Right cardiac atrium (tissue), 1 donor: ENCODE data around the genes MBLAC1 and AP1S1.

- PRO-cap: no peak
Observed at GRCh38 chr7:100124791-100125353, 1.9 kb upstream of the MBLAC1 start.

- PRO-cap: unidirectional peak, plus-strand start at chr7:100126724; bidirectional peak, plus-strand start at chr7:100126967, minus-strand start at chr7:100126968; bidirectional peak, plus-strand start at chr7:100127269, minus-strand start at chr7:100127171
Observed at GRCh38 chr7:100126274-100127341, at the start of gene MBLAC1. MBLAC1 (plus strand) TSS chr7:100126967.

GRCh38 chr7:100127342-100127878 lies 643 bp downstream of the MBLAC1 start:
- PRO-cap: bidirectional peak, plus-strand start at chr7:100127588, minus-strand start at chr7:100127590; bidirectional peak, plus-strand start at chr7:100127770, minus-strand start at chr7:100127626

GRCh38 chr7:100155775-100156278 lies 2.7 kb downstream of the TRAPPC14 start:
- PRO-cap: no peak

- PRO-cap: no peak
Observed at GRCh38 chr7:100163176-100163688, 4.7 kb upstream of the TRAPPC14 start.

GRCh38 chr7:100340921-100341704 lies 16.8 kb upstream of the PILRB start:
- PRO-cap: no peak

GRCh38 chr7:100370097-100371045 lies 2.9 kb upstream of the PILRA start:
- PRO-cap: no peak

- PRO-cap: no peak
Observed at GRCh38 chr7:100372255-100373089, 815 bp upstream of the PILRA start.

DNA sequence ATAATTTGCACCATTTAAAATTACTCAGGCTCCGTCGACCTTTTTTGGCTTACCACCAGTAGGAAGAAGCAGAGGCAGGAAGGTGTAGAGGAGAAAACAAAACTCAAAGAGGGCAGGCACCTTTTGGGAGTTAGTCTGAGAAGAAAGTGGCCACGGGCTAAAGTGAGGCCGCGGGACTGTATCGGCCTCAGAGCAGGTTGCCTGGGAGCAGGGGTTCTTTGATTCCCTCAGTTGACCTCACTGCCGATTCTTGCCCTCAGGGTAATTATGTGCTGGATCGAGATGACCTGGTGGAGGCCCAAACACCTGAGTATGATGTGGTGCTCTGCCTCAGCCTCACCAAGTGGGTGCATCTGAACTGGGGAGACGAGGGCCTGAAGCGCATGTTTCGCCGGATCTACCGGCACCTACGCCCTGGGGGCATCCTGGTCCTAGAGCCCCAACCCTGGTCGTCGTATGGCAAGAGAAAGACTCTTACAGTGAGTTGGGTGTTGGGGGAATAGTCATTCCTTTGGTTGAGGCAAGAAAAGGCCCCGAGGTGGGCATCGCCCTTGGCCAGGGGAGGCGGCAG lies 3.1 kb downstream of the MEPCE start:
- PRO-cap: no peak

DNA sequence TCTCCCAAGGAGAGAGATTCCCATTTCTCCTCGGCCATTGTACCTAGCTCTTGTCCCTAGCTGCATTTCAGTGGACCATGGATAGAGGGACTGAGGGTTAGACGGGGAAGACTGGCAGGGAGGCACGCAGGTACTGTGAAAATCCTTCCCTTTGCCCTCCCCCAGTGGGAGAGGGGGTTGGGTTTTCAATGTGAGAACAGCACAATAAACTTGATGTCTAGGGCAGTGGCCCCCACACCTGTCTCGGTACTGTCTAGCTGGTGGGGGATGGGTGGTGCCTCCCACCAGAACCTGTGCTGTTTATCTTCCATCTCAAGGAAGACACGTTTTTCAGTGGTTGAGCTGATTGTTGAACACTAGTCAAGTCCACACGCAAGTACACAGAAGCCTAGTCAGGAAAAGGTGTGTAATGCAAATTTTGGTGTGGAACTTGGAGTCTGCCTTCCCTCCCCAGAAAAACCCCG lies 2.4 kb downstream of the PPP1R35 start:
- PRO-cap: no peak

DNA sequence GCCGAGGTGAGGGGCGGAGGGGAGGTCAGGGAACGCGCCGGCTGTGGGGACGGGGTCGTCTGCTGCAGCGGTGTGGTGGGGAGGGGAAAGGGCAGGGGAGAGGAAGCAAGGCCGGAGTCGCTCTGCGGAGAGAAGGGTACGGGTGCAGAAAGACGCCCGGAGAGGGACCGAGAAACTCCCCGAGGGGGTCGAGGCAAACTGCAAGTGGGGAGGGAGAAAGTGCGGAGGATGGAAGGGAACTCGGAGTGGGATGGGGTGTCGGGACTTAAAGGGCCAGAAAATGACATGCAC lies 601 bp downstream of the AGFG2 start:
- PRO-cap: no peak

DNA sequence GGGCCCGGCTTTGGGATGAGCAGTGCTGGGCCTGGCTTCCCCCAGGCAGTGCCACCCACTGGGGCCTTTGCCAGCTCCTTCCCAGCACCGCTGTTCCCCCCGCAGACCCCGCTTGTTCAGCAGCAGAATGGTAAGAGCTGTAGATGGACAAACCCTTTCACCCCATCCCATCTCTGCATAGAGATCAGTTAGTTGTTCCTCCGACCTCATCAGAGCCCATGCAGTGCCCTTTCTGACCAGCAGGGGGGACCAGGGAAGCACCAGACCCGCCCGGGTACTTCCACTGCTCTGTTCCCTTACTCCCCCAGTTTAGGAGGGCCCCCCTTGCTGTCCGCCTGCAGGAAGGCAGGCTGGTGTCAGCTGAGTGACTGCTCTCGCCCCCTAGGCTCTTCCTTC lies 9.9 kb downstream of the SAP25 start:
- PRO-cap: no peak

DNA sequence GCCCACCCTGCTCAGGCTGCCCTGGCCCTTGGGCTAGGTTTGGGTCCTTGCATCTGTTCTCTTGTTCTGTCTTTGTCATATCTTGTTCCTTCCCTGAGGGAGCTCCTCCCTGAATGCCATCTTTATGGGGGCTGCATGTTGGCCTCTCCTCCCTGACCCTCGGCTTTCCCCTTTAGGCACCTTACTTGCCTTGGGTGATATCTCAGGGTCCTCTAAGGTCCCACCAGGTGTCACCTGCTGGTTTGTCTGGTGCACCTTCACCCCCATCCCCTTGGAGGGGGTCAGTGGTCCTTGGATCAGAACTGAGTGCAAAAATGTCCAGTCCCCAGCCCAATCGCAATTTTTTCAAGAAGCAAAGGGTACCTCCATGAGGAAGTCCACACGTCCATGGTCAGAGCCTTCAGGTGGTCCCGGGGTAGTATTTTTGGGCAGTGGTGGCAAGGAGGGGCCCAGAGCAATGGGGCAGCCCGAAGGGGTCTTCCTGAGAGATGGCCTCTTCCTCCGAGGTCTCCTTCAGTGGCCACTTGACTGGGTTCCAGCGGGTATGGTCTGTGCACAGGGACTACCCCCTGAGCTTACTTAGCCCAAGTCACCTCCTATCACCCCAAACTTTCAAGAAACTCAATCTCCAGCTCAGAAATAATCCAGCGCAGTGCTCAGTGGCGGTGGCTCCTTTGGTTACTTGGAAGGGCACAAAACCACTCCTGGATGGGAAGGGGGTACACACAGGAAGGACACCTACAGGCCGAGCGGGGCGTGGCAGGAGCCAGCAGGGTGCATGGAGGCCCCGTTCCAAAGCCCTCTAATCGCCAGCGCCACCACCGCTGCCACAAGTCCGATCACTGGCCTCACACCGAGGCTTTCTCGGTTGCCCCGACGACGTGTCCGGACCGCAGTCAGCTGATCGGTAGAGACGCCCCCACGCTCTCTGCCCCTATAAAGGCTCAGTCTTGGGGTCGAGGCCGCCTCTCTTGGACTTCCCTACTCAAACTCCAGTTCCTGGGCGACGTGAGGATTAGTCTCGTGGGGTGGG lies 4.6 kb downstream of the SAP25 start:
- PRO-cap: no peak

GRCh38 chr7:100607224-100608320 lies 4.8 kb upstream of the MOSPD3 start:
- PRO-cap: no peak

- PRO-cap: bidirectional peak, plus-strand start at chr7:100836934, minus-strand start at chr7:100836673
Observed at GRCh38 chr7:100836860-100837040, 9.4 kb upstream of the EPHB4 start.

DNA sequence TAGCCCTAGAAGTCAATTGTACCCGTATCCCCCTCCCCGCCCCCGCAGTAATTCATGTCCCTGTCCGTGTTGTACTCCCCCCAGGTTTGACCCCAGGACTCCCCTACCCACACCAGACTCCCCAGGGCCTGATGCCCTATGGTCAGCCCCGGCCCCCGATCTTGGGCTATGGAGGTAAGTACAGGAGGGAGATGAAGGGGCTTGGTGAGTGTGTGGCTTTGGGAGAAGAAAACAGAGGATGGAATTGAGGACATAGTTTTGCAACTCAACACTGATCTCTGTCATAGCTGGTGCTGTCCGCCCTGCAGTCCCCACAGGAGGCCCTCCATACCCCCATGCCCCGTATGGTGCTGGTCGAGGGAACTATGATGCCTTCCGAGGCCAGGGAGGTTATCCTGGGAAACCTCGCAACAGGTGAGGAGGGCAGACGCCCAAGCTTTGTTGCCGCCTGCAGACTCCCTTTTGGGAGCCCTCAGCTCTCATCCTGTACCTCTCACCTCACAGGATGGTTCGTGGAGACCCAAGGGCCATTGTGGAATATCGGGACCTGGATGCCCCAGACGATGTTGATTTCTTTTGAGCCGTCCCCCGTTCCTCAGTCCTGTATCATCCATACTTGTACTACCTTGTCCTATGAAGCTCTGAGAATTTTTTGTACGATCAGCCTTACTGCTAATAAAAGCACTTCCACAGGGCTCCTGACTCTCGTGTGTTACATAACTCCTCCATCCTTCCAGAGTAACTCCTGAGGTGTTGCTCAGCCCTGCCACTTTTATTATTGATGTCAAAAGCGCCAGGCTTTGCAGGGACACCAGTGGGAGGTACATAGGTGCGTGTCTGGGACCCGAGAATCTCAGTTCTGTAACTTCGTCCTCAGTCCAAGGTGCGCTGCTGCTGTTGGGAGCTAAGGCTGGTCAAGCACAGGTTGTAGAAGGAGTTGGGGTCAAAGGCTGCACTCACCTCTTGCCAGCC lies 1.3 kb downstream of the UFSP1 start:
- PRO-cap: no peak

DNA sequence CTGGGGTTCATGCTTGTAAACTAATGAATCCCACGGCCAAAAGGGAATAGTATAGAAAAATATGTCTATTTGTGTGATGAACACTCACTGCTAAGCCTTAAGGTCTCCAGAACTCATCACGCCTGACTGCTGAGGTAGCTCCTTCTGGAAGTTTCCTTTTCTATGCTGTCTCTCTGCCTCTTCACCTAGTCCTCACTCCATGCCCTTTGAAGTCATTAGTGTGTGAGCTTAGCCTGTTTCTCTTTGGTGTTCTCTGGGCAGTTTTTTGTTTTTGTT lies 1.3 kb downstream of the MUC3A start:
- PRO-cap: no peak

DNA sequence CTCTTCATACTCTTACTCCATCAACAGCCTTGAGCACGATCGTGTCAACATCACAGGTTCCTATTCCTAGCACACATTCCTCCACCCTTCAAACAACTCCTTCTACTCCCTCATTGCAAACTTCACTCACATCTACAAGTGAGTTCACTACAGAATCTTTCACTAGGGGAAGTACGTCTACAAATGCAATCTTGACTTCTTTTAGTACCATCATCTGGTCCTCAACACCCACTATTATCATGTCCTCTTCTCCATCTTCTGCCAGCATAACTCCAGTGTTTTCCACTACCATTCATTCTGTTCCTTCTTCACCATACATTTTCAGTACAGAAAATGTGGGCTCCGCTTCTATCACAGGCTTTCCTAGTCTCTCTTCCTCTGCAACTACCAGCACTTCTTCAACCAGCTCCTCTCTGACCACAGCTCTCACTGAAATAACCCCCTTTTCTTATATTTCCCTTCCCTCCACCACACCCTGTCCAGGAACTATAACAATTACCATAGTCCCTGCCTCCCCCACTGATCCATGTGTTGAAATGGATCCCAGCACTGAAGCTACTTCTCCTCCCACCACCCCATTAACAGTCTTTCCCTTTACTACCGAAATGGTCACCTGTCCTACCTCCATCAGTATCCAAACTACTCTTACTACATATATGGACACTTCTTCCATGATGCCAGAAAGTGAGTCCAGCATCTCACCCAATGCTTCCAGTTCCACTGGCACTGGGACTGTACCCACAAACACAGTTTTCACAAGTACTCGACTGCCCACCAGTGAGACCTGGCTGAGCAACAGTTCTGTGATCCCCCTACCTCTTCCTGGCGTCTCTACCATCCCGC lies 9.5 kb upstream of the MUC12 start:
- PRO-cap: no peak

GRCh38 chr7:101153925-101154859 lies at the start of gene AP1S1:
AP1S1 (plus strand) TSS chr7:101154476.
- PRO-cap: unidirectional peak, plus-strand start at chr7:101154493

DNA sequence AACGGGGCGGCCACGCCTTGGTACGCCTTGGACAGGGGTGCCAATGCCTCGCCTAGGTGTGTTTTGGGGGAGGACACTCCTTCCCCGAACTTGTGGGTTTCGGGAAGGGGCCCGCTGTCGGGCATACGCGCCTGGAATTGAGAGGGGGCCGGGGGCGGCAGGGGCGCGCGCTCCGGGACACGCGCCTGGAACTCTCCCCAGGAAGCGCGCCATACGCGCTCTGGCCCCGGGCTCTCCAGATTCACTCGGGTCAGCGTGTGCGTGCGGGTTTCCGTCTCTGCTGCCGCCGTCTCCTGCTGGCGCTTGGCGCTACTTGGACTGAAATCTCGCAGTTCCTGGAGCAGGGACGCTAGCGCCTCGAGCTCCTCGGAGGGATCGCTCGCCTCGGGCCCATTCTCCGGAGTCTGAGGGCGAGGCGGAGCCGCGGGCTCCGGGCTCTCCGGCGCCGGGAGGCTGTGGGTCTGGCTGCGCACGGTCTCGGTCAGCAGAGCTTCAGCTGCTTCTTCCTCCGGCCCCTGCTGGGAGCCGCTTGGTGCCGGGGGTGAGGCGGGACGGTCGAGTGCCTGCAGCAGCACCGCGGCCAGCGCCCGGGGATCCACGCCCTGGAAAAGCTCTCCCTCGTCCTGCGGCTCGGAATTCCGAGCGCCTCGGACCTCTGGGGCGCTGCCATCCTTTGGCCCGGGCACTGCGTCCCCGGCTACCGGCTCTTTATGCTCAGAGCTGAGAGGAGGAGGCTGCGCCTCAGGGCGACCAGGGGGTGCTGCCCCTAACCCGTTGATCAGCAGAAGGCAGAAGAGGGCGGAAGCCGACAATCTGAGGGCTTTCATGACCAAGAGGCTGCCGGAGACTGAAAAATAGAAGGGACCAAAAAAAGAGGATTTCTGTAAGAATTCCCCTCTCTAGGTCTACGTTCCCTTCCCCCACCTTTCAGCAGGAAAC lies 1.1 kb downstream of the VGF start:
- PRO-cap: no peak